ENCODE results near the gene STARD4.

DNA sequence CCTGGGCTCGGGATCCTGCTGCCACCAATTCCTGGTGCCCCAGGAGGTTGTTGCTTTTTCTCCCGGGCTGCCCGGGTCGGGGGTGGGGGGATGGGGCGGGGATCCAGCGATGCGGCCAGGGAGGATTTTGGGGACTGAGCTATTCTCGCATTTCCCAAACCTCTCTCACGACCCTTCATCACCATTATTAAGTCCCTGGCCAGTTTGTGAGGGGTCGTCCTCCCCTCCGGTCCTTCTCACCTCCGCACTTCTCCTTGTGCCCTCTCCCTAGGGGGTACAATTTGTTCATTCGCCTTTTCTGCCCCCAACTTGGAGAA lies 277 bp downstream of the PAM start:
- PRO-cap, 3 experiments = no peak in any of the 3 experiments
- RAMPAGE, long total RNA, 2 experiments = no peak in any of the 2 experiments
- RRBS = no CpG with 5 or more reads among the region's 13 CpGs

GRCh38 chr5:102760666-102761245 lies 5.7 kb downstream of the PAM start:
- PRO-cap, 3 experiments = no peak in any of the 3 experiments
- RAMPAGE, long total RNA, 2 experiments = no peak in any of the 2 experiments
- RRBS = no CpG with 5 or more reads among the region's 3 CpGs

DNA sequence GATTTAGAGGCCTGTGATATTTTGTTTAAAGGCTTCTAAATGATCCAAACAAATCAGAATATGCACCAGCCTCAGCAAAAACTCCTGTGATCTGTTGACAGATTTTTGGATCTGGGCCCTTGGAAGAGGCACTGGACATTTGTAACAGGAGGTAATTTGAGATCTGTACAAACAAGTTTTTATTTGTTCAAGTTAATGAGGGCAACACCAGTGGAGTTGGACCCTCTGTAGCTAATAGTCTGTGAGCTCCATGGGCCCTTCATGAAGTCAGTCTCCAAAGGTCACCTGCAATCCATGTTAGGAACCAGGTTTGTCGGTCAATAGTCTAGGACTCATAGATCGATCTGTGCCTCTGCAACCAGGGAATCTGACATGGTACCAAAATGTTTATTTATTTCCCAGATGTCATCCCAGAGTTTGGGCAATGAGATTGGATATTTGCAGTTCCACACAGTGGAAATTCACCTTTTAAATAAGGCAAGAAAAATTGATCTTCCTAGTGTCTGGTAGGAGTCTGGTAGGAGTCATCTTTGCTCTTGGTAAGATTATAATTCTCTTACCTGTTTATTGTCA lies 41.0 kb downstream of the PAM start:
- PRO-cap, 3 experiments = no peak in any of the 3 experiments
- RAMPAGE, long total RNA, 2 experiments = no peak in any of the 2 experiments
- RRBS = no CpG with 5 or more reads among the region's 2 CpGs

DNA sequence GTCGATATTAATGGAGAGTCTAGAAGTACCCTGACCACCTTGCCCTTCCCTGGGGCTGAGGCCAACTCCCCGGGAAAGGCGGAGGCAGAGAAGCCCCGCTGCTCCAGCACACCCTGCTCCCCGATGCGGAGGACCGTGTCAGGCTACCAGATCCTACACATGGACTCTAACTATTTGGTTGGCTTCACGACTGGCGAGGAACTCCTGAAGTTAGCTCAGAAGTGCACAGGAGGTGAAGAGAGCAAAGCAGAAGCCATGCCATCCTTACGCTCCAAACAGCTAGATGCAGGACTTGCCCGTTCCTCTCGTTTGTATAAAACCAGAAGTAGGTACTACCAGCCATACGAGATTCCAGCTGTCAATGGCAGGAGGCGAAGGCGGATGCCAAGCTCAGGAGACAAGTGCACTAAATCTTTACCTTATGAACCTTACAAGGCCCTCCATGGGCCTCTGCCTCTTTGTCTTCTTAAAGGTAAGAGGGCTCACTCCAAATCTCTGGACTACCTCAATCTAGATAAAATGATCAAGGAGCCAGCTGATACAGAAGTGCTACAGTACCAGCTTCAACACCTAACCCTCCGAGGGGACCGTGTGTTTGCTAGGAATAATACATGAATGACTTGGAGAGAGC lies 17.5 kb downstream of the MACIR start:
- PRO-cap, 3 experiments = no peak in any of the 3 experiments
- RAMPAGE, long total RNA, 2 experiments = no peak in any of the 2 experiments
- RRBS = no CpG with 5 or more reads among the region's 17 CpGs

DNA sequence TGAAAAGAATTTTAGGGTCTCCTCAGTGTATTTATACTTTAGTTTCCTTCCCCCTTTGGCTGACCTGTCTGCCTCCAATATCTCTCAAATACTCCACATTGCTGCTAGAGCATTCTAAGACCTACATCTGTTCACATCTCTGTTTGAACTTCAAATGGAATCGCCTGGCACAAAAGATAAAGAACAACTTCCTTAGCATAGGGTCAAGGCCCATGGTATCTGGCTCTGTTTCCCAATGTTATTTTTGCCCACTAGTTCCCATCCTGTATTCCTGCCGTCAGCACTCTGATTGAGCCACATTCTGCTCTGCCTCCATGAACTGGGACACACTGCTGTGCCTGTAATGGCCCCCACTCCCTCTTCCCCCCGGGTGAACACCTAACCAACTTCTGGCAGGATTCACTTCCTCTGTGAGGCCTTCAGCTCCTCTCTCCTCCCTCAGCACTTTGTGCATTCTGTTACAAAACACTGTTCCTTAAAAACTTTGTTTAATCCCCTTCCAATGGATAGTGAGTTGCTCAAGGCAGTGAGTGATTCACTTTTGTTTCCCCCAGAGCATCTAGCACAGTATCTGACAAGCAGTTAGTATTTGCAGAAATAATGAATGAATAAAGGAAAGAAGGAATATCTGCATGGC lies 183.7 kb downstream of the EFNA5 start:
- PRO-cap, 3 experiments = no peak in any of the 3 experiments
- RAMPAGE, long total RNA, 2 experiments = no peak in any of the 2 experiments
- RRBS = no CpG with 5 or more reads among the region's 3 CpGs

DNA sequence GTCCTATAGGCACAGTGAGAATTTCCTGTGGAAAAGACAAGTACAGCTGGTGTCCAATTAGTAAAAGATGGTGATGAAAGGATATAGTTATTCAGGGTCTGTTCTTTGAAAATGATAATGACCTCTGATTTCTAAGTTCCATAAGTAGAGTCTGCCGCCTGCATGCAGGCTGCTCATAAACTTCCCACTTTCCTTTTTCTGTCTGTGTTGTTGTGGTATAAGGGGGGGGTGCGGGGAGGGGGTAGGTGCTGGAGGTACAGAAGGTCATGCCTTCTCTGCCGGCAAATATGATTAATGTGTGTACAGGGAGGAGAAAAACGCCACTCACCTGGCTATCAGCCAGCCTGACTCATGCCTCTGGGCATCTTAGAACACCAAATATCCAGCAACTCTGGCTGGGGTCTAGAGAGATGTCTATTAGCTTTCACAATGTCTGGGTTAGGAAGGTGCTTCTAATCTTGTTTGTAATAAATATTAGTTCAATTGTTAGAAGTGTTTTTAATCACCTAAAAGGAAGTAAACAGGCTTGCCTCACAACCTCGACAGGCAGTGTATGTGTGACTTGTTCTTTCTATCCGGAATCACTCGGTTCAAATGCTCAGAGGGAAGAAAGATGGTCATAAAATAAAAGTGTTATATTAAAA lies 128.3 kb downstream of the EFNA5 start:
- PRO-cap, 3 experiments = no peak in any of the 3 experiments
- RAMPAGE, long total RNA, 2 experiments = no peak in any of the 2 experiments
- RRBS = no CpG with 5 or more reads among the region's 7 CpGs

- PRO-cap, 3 experiments = no peak in any of the 3 experiments
- RAMPAGE, long total RNA, 2 experiments = no peak in any of the 2 experiments
- RRBS = no CpG with 5 or more reads among the region's 6 CpGs
Observed at GRCh38 chr5:107572936-107573280, 97.8 kb downstream of the EFNA5 start.

DNA sequence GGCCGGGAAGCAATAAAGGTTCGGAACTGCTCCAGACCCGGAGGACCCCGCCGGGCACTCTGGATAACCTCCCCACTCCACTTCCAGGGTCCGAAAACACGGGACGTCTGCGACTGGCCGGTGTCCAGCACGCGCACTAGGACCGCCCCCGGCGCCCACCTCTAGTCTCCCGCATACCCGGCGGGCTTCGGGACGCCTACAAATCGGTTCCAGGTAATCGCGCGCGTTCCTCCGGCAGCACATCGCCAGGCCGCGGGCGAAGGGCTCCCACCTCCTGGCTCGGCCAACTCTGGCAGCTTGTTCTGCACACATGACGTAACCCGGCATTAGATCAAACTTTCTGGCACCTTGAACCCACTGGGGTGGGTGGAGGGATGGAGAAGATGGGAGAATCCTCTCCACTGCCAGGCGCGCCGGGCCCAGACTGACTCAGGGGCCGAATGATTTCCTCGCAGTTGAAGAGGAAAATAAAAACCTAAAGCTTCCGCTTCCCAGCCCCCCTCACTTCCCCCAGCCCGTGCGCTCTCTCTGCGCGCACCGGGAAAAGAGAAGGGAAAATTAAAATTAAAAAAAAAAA lies 1.2 kb downstream of the EFNA5 start:
- PRO-cap, 3 experiments = peak in 3 of 3 experiments; most common plus-strand start position 357 of the sequence (in 2); most common minus-strand start position 431 of the sequence (in 3)
- RAMPAGE, long total RNA, 2 experiments = no peak in any of the 2 experiments
- RRBS = 1% methylated on average over 31 of the region's 44 CpGs

DNA sequence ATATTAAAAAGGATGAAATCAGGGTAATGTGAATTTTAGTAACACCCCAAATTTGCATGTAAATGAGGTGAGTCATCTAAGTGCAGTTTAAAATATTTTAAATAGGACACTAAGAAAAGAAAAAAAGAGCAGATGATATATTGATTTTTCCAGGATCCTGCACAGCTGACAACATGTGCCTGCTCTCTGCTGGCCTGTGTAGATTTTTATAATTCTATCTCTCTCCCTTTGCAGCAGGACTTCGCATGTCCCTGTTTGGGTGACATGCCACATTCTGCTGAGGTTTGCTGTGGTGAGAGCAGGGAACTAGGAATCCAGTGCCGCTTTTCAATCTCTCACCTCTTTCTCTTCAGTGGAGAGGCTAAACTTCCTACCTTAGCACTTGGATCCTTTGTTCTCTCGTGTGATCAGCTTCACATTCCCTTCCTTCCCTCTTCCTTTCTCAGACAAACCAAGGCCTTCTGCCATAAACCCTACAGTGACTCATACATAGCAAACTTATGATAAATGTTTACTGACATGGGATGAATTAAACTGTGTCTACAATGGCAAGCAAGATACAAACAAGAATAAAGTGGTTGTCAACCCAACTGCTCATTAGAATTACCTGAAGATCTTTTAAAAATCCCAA lies 198.8 kb upstream of the EFNA5 start:
- PRO-cap, 3 experiments = no peak in any of the 3 experiments
- RAMPAGE, long total RNA, 2 experiments = start-site peak on the minus strand in 1 of 2 experiments, centred at position 235 of the sequence, 8 reads per replicate
- RRBS = no CpG with 5 or more reads among the region's 3 CpGs

DNA sequence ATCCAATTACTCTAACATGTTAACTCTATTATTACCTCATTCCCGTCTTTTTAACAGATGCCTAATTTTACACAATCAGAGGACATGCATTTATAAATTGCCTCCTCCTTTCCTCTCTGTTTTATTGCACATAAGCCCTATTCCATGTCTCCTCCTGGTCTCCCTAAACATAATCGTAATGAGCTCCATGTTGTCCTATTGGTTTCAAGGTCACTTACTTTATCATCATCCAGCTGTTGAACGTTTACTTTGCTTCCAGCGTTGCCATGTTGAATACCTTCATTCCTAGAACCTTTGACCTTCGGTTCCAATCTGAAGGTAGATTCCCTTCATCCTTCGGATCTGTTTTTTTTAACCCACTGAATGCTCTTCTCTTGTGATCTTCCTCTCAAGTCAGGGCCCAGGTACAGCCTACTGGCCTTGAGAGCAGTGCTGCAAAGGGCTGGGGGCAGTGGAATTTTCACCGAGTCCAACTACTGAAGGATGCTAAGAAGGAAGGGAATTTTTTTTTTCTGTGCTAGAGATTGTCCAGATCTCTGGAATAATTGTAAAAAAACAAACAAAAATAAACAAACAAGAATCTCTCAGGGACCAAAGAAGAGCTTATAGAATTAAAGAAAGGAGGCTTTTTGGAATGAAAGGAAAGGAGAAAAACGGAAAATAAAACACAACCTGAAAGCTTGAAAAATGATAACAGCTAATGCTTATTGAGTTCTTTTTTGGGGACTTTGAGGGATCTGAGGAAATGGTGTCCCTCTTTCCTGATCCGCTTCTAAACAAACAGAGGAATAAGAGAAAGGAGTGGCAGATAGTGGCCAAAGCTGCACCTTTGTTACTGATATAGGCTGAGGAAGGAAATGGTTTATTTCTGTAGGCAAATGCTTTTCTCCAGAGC lies 84.1 kb downstream of the PJA2 start:
- PRO-cap, 3 experiments = no peak in any of the 3 experiments
- RAMPAGE, long total RNA, 2 experiments = no peak in any of the 2 experiments
- RRBS = no CpG with 5 or more reads among the region's 9 CpGs

- PRO-cap, 3 experiments = no peak in any of the 3 experiments
- RAMPAGE, long total RNA, 2 experiments = no peak in any of the 2 experiments
- RRBS = no CpG with 5 or more reads among the region's 4 CpGs
Observed at GRCh38 chr5:109411425-109412176, 1.8 kb upstream of the PJA2 start.

DNA sequence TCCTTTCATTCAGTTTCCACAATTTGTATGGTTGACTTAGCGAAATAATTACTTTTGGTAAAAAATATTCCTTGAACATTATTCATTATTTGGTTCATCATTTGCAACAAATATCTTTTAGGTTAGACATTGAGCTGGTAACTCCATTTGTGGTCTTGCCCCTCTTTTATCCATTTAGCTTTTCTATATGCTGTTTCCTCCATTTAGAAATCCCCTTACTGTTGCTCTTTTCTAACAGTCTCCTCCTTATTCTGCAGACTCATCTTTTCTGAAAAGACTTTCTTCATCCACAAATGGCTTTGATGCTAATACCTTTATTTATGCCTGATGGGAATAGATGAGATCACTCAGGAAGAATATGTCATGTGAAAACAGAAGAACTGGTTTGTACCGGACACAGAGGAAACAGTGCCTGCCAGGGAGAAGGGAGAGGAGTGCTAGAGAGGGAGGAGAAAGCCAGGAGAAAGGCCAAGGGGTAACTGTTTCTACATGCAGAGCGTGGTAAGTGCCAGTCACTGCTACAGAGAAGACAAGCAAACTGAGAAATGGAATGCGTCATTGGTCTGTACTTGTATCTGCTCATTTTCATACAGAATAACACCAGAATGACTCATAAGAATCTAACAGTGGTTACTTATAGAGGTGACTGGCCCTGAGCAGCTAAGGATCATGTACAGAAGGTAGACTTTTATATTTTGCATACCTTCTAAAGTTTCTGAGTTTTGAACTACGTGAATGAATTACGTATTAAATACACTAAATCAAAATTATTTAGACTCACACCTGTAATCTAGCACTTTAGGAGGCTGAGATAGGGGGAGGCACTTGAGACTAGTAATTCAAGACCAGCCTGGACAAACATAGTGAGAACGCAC lies 45.9 kb upstream of the PJA2 start:
- PRO-cap, 3 experiments = peak in 2 of 3 experiments; most common plus-strand start position 418 of the sequence (in 2)
- RAMPAGE, long total RNA, 2 experiments = no peak in any of the 2 experiments
- RRBS = no CpG with 5 or more reads among the region's 7 CpGs

DNA sequence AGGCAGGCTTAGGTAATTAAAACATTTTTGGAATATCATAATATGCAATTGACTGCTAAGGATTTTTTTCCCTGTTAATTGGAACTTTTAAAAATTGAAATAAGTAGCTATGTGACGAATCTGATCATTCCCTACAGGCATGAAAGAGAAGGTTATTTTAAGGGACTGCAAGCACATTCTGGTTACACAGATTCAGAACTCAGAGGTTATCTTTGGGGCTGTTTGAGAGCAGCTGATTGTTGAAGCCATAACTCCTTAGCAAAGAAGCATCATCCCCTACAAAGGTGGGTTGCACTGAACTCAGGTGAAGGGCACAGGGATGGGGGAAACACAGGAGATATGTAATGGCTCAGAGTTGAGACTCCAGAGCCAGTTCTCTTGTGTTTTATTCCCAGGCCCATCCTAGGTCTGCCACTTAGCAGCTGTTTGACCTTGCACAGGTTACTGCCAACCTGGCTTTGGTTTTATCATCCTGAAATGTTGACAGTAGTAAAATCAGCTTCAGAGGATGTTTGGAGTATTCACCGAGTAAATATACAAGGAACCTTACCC lies 141.0 kb downstream of the MAN2A1 start:
- PRO-cap, 3 experiments = no peak in any of the 3 experiments
- RAMPAGE, long total RNA, 2 experiments = no peak in any of the 2 experiments
- RRBS = no CpG with 5 or more reads among the region's 2 CpGs

DNA sequence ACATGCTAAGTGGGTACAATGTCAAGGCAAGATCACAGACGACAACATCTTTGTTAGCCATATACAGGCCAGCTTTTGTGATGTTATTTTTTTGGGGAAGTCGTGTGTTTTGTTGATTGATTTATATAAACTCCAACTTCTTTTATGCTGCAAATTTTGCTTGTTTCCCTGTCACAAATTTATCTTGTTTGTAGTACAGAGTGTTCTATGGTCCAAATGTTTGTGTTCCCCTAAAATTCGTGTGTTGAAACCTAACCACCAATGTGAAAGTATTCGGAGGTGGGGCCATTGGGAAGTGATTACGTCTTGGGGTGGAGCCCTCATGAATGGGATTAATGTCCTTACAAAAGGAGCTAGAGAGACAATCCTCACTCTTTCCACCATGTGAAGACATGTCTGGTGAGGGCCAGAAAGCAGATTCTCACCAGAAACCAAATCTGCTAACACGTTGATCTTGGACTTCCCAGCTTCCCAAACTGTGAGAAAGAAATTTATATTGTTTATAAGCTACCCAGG lies 262.0 kb downstream of the MAN2A1 start:
- PRO-cap, 3 experiments = no peak in any of the 3 experiments
- RAMPAGE, long total RNA, 2 experiments = no peak in any of the 2 experiments
- RRBS = no CpG with 5 or more reads among the region's 6 CpGs

GRCh38 chr5:111225896-111226258 lies 1.7 kb downstream of the CAMK4 start:
- PRO-cap, 3 experiments = no peak in any of the 3 experiments
- RAMPAGE, long total RNA, 2 experiments = no peak in any of the 2 experiments
- RRBS = no CpG with 5 or more reads among the region's 4 CpGs

- PRO-cap, 3 experiments = no peak in any of the 3 experiments
- RAMPAGE, long total RNA, 2 experiments = no peak in any of the 2 experiments
- RRBS = no CpG with 5 or more reads among the region's 5 CpGs
Observed at GRCh38 chr5:111227135-111227615, 3.0 kb downstream of the CAMK4 start.

DNA sequence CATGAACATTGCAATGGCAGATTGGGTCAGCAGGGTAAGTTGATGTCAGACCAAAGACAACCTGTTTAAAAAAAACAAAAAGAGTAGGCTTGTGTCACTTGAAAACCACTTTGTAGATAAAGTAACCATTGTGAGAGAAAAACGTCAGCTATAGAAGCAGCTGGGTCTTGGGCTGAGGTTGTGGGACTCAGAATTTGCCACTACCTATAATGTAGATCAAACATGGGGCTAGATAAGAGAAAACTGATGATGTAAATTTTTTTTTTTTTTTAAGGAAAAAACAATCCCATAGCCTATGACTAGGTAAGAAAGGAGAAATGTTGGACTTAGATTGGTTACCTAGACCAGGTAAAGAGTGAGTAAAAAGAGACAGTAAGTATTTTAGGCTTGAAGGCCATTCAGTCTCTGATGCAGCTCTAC lies 8.3 kb downstream of the CAMK4 start:
- PRO-cap, 3 experiments = no peak in any of the 3 experiments
- RAMPAGE, long total RNA, 2 experiments = no peak in any of the 2 experiments
- RRBS = no CpG with 5 or more reads among the region's 1 CpG

DNA sequence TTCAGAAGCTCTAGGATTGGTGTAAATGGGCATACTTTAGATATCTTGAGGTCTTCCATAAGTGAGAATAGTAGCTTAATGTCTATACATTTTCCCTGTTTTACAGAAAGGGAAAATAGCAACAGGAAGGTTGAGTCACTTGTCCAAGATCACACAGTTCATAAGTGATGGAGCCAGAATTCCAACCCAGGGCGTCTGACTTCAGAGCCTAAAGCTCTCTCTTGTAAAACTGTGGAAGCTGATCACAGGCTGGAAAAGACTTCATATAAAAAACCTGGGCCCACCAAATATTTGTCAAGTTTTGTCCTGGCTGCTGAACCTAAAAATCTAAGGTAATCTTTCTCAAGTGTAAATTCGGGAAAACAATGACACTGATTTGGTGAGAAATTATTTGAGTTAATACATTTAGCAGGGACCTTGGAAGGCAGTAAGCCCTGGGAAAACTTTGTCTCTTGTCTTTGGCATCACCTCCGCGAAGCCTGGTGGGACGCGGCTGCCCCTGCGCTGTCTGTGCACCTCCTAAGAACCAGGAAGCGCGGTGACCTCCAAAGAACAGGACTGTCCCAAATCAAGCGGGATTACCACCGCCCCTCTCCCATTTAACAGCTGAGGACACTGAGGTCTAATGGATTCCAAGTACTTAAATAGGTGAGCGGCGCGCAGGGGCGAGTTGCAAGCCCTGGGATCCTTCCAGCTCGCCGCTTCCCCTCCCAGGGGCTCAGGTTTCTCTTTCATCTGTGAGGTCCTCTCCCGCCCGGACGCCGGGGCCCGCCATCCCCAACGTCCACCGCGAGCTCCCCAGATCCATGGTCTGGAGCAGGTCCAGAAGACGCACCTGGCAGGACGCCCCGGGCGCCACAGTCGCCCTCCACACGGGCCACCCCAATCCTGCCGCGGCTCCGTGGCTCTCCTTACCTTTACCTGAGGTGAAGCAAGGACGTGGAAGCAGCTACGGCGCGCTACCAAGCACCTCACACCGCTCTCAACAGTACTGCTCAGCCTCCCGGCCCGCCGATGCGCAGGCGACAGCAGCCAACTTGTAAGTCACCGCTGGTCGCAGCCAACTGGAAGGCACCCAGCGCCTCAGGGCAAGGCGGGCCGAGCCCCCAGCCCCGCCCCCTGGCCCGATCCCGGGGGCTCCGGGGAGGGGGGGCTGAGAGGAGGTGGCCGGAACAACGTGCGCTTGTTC lies at the start of gene STARD4:
STARD4 (minus strand) TSS at position 1,066 of the 1,189 bp plus-strand sequence.
- PRO-cap, 3 experiments = peak in 3 of 3 experiments; most common plus-strand start position 801 of the sequence (in 1); most common minus-strand start position 1,066 of the sequence (in 3)
- RAMPAGE, long total RNA, 2 experiments = start-site peak on the plus strand in 1 of 2 experiments, centred at position 760 of the sequence, 8 reads per replicate; start-site peak on the minus strand in 1 of 2 experiments, centred at position 1,052 of the sequence, 266 reads per replicate
- RRBS = 1% methylated on average over 8 of the region's 56 CpGs

- PRO-cap, 3 experiments = no peak in any of the 3 experiments
- RAMPAGE, long total RNA, 2 experiments = no peak in any of the 2 experiments
- RRBS = no CpG with 5 or more reads among the region's 12 CpGs
Observed at GRCh38 chr5:111551605-111552630, 39.6 kb upstream of the STARD4 start.

DNA sequence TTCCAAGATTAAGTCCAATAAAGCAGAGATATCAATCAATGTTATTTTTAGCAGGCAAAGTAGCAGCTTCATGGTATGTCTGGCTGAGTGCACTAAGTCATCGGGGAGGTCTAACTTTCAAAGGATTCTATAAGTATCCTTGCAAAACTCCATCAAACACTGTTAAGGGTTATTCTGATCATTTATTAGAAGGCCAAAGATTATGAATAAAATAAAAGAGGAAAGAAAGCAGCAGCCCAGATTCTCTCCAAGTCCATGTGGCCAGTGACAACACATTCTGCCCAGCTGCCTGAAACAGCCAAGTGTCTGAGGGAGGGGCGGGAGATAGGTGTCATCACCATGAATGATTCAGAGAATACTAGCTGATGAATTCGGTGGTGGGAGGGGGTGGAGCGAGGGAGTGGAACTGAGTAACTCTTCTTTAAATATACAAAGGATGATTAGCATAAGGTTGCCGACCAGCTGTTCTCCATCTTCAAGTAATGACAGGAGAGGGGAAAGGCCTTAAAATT lies 21.2 kb downstream of the NREP start:
- PRO-cap, 3 experiments = no peak in any of the 3 experiments
- RAMPAGE, long total RNA, 2 experiments = no peak in any of the 2 experiments
- RRBS = no CpG with 5 or more reads among the region's 5 CpGs